Frontal cortex (tissue), 2 donors: ENCODE data around the gene HOXB1.

- RAMPAGE, long total RNA: no peak
Observed at GRCh38 chr17:48047486-48048190, 521 bp upstream of the NFE2L1 start.

DNA sequence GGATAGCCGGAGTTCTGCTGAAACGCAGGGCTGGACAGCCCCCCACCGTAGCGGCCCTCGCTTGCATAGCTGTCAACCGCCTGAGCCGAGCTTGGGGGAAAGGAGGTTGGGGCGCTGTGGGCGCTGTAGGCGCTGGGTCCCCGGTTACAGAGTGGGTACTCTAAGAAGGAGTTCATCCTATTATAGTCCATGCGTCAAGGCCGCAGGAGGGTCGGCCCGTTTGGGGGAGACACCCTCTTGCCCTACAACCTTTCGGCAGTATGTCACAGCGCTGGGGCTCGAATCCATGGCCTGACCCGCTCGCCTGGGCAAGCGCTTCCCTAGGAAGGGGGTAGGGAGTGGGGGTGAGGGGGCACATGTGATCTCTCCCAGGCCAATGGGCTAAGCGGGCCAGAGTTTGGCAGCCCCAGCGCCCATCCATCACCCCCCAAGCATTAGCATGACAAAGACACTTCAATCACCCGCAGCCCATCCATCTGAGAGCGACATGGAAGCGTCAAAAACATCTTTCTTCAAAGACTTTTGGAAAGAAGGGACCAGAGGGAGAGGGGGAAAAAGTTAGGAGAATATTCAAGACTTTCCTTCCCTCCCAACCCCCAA, at the start of gene HOXB1:
Gene HOXB1, minus strand, starts transcription at position 298 of the 600 bp plus-strand sequence.
- RAMPAGE, long total RNA: no peak

- RAMPAGE, long total RNA: no peak
Observed at GRCh38 chr17:48552823-48553554, 8.1 kb upstream of the HOXB2 start.

GRCh38 chr17:48569886-48570341, 8.2 kb downstream of the HOXB4 start:
- RAMPAGE, long total RNA: no peak

GRCh38 chr17:48579170-48579530, 1.0 kb upstream of the HOXB4 start:
- RAMPAGE, long total RNA: no peak

- RAMPAGE, long total RNA: no peak
Observed at GRCh38 chr17:48587421-48588204, 2.4 kb downstream of the HOXB3 start.

- RAMPAGE, long total RNA: no peak
Observed at GRCh38 chr17:48610024-48610161, 924 bp downstream of the HOXB7 start.

- RAMPAGE, long total RNA: no peak
Observed at GRCh38 chr17:48611258-48611636, 430 bp upstream of the HOXB7 start.

- RAMPAGE, long total RNA: no peak
Observed at GRCh38 chr17:48621435-48622006, 4.6 kb downstream of the HOXB9 start.

GRCh38 chr17:48720527-48721475, 1.5 kb downstream of the PRAC1 start:
- RAMPAGE, long total RNA: no peak

DNA sequence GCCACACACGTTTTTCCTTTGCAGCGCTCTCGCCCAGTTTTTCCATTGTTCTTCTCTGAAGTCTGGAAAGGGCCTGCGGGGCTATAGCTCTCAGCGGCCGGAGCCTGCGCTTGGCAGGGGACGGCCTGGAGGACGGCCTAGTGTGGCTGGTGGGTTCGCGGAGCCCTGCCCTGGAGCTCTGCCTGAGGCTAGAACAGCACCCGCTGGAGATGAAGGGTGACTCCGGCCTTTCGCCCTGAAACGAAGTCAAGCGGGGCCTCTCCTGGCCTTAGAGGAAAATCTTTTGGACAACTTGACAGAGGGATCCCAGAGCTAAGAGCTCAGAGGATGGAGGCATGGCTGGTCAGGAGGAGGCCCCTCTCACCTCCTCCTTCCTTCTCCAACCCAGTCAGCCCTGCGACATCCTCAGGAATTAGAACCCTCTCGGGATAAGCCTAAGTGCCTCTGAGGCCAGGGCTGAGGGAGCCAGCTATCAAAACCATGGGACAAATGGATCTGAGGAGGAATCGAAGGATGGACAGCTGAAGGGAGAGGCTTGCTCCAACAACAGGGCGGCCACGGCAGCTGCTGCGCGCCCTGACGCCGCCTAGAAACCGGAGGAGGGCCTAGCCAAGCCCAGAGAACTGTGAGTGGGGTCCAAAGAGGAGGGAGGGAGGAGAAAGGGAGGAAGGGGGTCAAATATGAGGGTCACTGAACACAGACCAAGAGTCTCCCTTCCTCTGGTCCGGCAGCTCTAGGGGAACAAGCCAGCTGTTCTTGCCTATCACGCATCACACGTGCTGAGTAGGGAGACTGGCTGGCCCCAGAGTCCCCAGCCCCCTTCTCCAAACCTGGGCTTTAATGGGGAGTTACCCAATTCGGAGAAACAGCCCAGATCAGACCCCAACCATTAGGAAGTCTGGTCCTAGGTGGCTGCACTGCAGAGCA, 5.7 kb upstream of the HOXB13 start:
- RAMPAGE, long total RNA: no peak

DNA sequence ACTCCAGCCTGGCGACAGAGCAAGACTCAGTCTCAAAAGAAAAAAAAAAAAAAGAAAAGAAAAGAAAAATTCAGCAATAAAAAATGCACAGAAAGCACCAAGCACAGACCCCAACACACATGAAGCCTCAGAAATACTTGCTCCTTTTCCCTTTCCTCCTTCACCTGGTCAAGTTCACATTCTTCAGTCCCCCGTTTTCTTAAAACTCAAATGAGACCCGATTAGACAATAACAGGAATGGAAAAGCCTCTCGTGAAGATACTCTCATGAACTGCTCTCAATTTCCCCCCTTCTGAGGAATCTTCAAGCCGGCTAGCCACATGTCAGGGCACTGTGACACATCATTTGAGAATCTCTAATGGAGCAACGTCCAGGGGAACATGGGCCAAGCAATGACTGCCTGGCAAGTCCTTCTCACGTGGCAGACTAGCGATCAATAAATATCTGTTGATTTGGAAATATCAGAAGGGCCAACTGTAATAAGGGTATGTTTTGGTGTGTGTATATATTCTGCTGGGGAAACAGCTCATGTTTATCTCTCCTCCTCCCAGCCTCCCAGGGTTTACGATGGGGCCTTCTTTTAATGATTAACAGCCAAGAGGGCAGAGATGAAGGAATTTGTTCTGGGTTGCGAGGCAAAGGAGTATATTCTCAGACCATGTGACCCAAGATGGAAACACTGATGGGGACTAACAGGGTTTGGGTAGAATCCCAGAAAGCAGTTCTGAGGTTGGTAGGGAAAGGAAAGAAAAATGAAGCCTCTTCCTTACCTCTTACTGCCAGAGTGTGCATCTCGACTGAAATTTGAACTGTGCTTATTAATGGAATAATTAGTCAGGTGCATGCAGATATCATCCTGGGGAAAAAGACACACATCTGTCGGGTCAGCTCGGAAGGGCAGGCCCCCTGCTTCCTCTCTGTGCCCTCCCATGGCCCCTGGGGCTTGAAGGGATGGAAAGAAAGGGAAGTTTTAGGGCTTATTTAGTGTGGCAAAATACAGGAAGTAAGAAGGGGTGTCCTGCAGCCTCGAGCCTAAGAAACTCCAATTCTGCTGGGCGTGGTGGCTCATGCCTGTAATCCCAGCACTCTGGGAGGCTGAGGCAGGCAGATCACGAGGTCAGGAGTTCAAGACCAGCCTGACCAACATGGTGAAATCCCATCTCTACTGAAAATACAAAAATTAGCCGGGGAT, 21.3 kb downstream of the TTLL6 start:
- RAMPAGE, long total RNA: no peak

DNA sequence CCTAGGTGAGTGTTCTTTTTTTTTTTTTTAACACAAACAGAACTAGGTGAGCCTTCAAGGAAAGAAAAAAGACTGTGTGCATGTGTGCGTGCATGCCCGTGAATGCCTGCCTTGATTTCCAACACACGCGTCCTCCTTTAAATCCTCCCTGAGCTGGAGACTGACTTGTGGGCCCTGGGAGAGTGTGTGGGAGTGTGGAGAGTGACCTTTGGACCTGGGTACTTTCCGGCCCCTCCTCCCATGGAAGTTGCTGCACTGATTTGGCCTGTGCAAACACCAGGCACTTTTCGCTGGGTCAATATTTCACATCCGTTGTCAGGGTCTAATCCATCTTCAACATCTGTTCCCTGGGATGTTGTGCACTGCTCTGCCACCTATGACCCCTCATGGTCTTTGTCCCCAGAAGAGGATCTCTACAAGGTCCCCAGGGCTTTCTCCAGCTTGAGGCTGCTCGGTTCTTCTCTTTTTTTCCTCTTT, 21.0 kb upstream of the ATP5MC1 start:
- RAMPAGE, long total RNA: no peak

- RAMPAGE, long total RNA: no peak
Observed at GRCh38 chr17:48920840-48921769, 12.9 kb downstream of the UBE2Z start.

GRCh38 chr17:48949187-48949649, 4.6 kb upstream of the SNF8 start:
- RAMPAGE, long total RNA: no peak

GRCh38 chr17:48991101-48991538, 6.1 kb upstream of the IGF2BP1 start:
- RAMPAGE, long total RNA: no peak

- RAMPAGE, long total RNA: no peak
Observed at GRCh38 chr17:48994782-48995933, 2.0 kb upstream of the IGF2BP1 start.

DNA sequence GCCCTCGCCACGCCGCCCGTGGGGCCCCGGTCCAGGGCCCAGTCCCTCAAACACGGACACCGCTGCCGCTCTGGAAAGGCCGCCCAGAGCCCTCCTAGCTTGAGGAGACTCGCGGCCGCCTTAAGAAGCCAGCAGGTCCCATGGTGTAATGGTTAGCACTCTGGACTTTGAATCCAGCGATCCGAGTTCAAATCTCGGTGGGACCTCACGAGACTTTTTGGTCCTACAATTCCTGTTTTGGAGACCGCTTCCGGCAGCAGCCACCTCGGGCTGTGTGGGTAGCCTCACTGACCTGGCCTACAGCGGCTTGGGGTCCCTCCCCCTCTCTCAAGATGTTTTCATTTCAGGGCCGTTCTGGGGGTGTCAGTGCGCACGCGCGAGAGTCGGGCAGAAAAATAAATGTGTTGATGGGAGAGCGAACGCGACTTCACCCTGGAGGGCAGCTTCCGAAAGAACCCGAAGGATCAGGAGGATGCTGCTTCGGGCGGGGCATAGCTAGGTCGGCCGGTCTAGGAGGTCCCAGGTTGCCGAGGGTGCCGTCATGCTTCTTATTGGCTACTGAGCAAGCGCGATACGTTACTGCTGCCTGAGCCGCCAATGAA, 17.9 kb downstream of the GNGT2 start:
- RAMPAGE, long total RNA: no peak

DNA sequence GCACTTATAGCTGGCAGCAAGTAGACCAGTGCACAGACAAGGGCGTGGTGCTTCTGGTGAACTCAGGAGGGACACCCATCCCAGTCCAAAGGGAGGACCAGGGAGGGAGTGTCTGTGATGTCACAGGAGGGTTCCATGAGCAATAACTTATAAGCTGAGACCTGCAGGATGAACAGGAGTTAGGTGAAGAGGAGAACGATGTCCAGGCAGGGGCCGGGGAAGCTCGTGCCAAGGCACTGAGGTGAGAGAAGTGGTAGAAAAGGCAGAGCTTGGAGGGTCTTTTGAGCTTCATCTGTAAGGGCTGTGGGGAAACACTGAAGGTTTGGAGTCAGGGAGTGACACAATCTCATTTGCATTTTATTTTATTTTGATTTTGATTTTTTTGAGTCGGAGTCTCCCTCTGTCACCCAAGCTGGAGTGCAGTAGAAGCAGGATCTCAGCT, 17.5 kb upstream of the PHOSPHO1 start:
- RAMPAGE, long total RNA: no peak

- RAMPAGE, long total RNA: no peak
Observed at GRCh38 chr17:49360426-49360827, 1.6 kb downstream of the ZNF652 start.